Rectum (tissue), 1 donor: Measurements from ENCODE around the genes CCDC187 and NOTCH1.

- PRO-cap = unidirectional peak, minus-strand start at chr9:136251806
Observed at GRCh38 chr9:136251522-136252101, 6.0 kb upstream of the QSOX2 start.

- PRO-cap = no peak
Observed at GRCh38 chr9:136297029-136297908, 6.6 kb downstream of the CCDC187 start.

DNA sequence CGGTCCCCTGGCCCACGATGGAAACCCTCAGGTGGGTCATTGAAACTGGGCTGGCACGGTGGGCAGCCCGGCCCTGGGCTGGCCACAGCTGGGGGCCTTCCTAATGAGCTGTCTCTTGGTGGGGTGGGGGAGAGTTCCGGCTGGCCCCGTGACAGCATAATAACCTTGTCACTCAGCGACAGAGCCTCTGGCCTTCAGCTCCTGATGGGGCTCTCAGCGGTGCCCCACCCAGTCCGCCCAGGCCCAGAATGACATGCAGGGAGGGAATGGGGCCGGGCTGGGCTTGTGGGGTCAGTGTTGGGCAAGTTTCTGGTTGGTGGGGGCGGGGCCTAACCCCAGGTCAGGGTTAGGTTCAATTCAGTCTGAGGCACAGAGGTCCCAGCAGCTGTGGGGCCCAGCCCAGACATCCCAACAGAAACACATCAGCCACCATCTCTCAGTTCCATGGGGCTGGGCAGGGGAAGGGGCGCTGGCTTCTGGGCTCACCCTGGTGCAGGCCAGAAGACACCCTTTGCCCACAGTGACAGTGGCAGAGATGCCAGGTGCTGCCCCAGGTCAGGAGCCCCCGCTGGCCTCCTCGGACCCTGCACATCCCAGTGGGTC lies at the start of gene CCDC187:
TSS of gene CCDC187 (minus strand) at position 105 of the 603 bp plus-strand sequence.
- PRO-cap = no peak

DNA sequence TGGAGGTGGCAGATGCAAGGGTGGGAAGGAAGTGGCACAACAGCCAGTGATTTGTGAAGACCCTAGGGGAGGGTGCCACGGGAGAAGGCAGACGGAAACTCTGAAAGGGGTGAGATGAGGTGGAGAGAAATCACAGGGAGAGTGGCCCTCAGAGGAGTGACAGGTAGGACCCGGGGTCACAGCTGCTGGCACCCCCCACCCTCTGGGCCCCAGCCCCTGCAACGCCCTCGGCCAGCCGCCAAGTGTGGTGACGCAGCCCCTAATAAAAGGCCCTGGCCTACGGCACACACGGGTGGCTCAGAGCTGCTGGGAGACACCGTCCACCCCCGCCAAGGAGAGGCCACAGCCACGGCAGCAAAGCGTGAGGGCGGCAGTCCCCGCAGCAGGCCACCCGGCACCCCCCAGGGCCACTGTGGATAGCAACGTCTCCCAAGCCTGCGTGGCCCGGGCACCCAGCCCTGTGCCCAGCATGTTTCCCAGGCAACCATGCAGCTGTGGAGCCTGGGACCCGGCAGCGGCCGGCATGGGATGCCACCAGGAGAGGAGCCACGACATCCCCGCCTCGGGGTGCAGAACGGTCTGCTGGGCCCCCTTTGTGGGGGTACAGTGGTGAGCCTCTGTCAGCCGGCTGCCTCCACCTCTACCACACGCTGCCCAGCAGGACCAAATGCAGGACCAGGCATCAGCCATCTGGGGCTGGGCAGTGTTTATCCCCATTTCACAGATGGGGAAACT lies 6.8 kb upstream of the CCDC187 start:
- PRO-cap = unidirectional peak, plus-strand start at position 300 of the sequence

DNA sequence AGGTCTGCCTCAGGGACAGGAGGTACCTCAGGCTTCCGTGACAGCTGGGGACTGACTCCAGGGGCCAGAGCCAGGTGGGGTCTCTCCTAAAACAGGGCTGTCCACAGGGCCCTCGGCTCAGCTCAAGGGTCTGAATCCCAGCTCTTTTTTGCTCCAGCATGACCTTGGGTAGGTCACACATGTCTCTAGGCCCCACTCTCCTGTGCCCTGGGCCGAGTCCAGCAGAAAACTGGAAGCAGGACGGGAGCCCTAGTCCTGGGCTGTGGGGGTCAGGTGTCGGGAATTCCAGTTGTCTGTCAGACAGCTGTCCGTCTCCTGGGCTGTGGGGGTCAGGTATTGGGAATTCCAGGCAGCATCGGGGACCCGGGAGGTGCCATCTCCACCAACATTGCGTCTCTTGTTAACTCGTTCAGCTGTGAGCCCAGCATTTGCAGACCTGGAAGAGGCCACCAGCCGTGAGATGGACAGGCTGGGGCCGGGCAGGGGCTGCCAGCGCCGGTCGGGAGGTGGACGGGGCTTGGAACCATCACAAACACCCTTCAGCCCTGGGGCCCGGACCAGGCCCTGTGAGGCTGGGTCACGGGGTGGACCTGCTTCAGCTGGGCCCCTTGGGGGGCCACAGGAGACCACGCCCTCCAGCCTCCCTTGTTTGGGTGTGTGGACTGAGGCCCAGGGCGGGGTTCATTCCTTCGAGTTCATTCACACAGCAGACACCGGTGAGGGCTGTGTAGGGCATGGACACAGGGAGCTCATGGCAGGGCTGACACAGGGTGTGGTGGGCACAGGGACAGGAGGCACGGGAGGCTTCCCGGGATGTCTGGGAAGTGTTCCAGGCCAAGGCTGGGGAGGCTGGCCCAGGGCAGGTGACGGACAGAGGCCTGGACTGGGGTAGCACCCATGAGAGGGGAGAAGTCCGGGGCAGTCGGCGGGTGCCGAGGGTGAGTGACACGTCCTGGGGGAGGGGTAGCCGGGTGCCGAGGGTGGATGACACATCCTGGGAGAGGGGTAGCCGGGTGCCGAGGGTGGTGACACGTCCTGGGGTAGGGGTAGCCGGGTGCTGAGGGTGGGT lies 9.1 kb downstream of the DNLZ start:
- PRO-cap = no peak

DNA sequence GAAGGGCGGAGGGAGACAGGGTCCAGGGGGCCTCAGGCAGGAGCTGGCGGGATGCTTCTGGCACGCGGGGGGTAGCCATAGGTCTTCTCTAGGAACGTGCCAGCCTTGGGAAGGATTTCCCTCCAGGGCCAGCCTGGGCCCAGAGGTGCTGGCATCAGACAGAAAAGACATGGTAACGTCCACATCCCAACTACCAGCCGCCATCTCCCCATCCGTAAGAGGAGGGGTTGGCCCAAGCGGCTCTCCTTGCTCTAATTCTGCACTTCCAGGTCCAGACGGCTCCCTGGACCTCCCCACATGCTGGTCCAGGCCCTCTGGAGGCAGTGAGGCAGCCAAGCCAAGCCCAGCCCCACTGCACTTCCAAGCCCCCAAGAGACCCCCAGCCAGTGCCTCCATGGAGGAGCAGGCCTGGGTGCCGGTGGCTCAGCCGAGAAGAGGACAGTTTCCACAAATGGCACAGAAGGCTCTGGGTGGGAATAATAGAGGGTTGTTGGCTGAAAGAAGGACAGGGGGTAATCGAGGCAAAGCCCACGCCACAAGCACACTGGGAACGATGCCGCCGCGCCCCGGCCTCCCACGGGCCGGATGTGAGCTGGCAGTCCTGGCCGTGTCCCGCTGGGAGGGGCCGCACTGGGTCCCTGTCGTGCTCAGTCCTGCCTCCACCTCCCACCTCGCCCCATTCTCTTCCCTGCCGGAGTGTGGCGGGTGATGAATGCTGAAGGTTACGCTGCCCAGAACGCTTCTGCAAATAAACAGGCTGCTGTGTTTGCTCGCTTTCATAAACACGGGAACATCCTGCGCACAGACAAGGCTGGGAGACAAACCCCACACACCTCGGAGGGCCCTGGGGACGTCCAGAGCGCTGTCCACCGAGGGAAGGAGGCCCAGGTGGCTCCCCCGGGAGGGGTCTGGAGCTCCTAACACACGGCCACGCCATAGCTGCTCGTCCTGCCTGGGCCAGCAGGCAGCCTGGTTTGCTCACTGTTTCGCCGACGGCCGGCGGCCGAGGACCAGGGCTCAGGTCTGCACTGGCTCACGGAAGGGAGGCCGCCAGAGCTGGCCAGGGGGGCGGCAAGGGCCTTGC lies 2.6 kb downstream of the DNLZ start:
- PRO-cap = unidirectional peak, plus-strand start at position 650 of the sequence

GRCh38 chr9:136404449-136405283 lies 4.7 kb upstream of the SNAPC4 start:
- PRO-cap = no peak

DNA sequence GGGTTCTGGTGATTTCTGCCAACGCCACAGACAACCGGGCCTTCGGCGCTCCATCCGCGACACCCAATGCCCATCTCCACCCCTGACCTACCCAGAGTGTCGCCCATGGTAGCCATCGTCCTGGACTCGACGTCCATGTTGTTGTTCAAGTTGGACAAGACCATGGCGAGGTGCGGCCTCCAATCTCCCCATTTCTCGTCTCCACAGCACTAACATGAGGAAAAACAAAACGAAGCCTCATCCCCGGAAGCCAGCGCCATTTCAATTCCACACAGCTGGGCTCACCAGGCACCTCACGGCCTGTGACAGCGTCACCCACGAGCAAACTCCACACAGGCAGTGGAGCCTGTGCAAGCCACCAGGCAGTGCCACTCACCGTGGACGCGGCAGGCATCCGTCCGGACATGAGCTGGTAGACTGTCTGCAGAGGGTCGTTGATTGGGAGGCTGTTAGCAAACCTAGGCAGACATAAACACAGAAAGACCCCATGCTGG lies 20.1 kb upstream of the INPP5E start:
- PRO-cap = no peak

GRCh38 chr9:136481421-136481914 lies 1.4 kb downstream of the SEC16A start:
- PRO-cap = no peak

- PRO-cap = bidirectional peak, plus-strand start at chr9:136527422, minus-strand start at chr9:136527253; bidirectional peak, plus-strand start at chr9:136527981, minus-strand start at chr9:136527893; unidirectional peak, minus-strand start at chr9:136528311
Observed at GRCh38 chr9:136527075-136528316, 18.4 kb downstream of the NOTCH1 start.

GRCh38 chr9:136545589-136546606 lies at the start of gene NOTCH1:
TSS of gene NOTCH1 (minus strand) at chr9:136546048.
- PRO-cap = bidirectional peak, plus-strand start at chr9:136545749, minus-strand start at chr9:136545648; bidirectional peak, plus-strand start at chr9:136546225, minus-strand start at chr9:136546045; bidirectional peak, plus-strand start at chr9:136546401, minus-strand start at chr9:136546353

DNA sequence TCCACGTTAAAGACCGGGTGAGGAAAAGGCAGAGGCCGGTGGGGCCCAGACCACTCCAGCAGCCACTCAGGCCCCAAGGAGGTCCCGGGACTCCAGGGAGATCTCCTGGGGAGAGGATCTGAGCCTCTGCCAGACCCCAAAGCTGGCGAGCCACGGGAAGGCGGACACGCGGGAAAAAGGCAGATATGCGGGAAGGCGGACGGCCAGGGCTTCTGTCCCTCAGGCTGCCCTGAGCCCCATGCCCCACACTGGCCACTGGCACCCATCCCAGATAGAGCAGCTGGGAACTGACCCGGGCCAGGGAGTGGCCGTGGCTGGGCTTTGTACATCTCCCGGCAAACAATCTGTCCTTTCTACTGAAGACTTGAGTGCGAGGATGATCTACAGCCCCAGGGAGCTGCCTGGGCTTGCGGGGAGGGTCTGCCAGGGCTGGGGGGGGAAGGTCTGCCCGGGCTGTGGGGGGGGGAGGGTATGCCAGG lies 21.0 kb upstream of the NOTCH1 start:
- PRO-cap = unidirectional peak, plus-strand start at position 356 of the sequence

- PRO-cap = bidirectional peak, plus-strand start at chr9:136602440, minus-strand start at chr9:136602350; unidirectional peak, minus-strand start at chr9:136602494
Observed at GRCh38 chr9:136602147-136602558, 56.3 kb upstream of the NOTCH1 start.

DNA sequence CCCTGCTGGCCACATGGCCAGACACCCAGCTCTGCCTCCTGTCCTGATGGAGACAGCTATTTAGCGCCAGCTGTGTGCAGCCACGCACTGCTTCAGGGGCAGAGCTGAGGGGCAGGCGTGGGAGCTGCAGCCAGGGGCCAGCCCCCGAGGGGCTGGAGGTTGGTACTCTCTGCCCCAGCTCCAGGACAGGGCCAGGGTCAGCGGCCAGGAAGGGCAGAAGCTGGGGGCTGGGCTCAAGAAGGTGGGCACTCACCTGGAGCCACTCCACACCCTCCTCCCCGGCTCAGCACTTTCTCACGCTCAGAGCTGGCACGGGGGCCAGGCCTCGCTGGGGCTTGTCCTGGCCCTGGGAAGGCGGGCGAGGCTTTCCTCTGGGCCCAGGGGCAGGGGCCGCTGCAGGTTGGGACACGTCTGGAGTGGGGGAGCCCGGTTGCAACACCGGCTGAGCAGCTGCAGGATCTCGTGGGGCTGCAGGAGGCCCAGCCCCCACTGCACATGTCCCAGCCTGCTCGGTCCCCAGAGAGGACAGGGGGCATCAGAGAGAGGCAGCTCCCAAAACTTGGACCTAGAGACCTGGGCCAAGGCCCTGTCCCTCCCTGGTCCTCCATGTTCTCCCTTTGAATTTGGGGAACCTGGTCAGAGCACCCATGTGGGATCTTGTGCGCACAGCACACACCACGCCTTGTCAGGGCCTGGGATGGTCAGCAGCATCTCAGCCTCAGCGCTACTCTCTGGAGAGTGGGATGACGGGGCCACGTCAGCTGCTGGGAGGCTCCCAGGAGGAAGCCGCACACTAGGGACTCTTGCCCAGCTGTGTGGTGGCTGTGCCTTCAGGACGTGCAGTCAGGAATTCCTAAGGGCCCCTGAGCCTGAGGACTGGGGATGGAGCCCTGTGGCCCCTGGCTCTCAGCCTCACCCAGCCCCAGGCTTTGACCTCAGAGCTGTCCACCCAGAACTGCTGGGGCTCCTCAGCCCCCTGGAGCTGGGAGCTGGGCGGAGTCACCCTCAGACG lies 38.8 kb upstream of the EGFL7 start:
- PRO-cap = no peak

DNA sequence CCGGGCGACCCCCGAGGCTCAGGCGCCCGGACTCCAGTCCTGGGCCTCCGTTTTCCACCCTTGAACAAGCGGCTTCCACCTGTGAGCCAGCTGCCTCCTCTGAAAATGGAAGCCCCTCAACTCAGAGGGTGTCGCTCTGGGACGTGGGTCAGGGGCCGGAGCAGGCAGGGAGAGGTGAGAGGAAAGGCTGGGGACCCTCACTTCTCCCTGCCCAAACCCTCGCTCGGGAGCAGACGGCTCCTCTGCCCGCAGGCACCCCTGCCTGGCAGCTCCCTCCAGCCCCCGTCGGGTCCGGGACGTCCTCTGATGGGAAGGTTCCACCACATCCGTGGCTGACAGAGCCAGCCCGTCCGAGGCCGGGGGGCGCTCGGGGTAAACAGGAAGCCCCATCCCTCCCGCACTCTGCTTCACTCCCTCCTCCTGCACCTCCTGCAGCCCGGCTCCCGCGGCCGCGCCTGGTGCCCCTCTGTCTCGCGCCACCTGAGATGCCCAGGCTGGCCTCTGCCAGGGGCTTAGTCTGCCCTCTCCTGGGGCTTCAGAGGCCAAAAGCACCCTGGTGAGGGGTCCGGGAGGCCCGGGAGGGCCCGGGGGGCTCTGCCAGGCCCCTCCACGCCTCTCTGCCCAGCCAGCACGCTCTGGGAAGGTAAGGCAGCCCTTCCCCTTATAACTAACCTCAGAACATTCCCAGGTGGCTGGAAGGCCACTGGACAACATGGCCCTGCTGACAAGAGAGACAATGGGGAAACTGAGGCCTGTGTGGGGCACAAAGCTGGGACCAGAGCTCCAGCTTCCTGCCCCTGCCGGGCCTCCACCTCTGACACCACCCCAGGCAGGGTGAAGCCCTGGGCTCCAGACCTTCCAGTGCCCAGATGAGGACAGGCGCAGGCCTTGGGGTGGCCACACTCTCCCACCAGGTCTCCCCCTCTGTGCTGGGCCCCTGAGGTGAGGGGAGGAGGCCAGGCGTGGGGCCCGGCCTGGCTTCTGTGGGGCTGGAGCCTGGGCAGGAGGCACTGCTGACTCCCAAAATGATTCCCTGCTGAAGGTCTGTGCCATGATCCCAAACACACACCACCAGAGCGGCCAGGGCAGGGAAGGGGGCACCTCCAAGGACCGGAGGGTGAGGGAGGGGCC lies 3.4 kb upstream of the EGFL7 start:
- PRO-cap = unidirectional peak, minus-strand start at position 305 of the sequence

GRCh38 chr9:136685684-136686515 lies 1.4 kb downstream of the AGPAT2 start:
- PRO-cap = bidirectional peak, plus-strand start at chr9:136686352, minus-strand start at chr9:136686165

GRCh38 chr9:136695427-136695771 lies 8.1 kb upstream of the AGPAT2 start:
- PRO-cap = bidirectional peak, plus-strand start at chr9:136695625, minus-strand start at chr9:136695493

- PRO-cap = no peak
Observed at GRCh38 chr9:136704829-136705162, 7.6 kb upstream of the DIPK1B start.

DNA sequence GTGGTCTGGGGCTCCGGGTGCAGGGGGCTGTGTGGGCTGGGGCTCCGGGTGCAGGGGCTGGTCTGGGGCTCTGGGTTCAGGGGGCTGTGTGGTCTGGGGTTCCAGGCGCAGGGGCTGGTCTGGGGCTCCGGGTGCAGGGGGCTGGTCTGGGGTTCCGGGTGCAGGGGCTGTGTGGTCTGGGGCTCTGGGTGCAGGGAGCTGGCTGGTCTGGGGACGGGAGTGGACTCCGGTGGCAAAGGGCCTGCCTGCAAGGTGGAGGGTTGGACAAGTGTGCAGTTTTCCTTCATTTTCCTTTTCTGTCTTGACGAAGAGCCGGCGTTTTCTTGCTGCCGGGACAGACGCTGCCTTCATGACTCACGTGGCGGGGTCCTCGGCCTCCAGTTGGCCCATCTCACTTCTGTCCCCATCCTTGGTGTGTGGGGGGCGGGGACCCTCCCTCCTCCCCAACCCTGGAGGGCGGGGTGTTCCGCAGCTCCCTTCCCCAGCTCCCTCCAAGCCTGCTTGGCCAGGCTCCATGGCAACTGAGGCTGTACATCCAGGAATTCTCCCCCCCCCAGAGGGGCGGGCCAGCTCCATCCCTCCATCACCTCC lies 7.6 kb downstream of the DIPK1B start:
- PRO-cap = no peak

GRCh38 chr9:136728457-136729091 lies 14.2 kb downstream of the LCN10 start:
- PRO-cap = no peak